Bronchus (tissue), 1 donor: ENCODE results near the genes MAGEE1, CYLC1, CHM and KLHL4.

- PRO-cap: bidirectional peak, plus-strand start at chrX:76427684, minus-strand start at chrX:76427560
Observed at GRCh38 chrX:76427256-76428127, at the start of gene MAGEE1. Gene MAGEE1 (plus strand): TSS chrX:76427710.

GRCh38 chrX:77505305-77505712 lies 58.1 kb downstream of the FGF16 start:
- PRO-cap: no peak

- PRO-cap: no peak
Observed at GRCh38 chrX:77651996-77652513, 134.0 kb downstream of the ATRX start.

DNA sequence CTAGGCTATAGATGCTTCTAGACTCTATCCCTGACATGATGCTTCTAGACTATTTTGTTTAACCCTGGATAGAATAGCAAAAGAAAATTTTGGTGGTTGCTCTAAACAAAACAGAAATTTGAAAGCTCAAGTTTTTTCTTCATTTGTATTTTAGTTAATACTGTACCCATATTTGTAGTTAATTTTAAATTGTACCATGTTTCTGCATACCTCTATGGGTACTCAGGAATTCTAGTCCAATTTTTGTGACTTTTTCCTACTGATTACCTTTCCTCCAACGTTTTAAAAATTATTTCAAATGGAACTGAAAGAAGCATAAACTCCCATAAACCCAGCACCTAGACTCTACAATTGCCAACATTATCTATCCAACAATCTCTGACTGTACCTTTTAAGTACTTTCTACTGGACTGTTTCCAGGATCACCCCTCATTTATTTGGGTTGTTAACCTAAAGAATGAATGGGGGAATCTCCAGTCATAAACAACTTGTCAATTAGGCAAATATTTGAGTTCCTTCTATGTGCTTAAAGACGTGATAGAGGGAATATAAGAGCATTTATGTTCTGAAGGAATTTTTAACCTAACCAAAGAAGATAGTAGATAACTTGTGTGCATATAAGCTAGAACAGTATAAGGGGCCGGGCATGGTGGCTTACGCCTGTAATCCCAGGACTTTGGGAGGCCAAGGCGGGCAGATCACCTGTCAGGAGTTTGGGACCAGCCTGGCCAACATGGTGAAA lies 11.7 kb downstream of the TAF9B start:
- PRO-cap: no peak

DNA sequence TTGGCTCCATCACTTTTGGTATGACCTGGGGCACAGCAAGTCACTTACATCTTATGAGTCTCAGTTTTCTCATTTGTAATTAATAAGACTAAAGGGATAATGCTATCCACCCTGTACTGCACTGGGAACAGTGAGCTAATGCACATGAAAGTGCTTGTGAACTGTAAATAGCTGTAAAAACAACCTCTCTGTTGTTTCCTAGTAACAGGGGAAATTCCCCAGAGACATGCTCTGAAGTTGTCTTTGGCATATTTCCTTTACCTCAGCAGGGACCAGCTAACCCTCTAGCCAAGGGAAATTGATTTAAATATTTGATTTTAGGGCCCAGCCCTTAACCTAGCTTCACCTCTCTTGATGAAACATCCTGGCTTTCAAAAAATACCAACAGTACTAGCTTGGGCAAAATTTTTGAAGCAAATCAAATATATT lies 6.1 kb upstream of the CYSLTR1 start:
- PRO-cap: no peak

GRCh38 chrX:79138698-79139386 lies 5.6 kb upstream of the GPR174 start:
- PRO-cap: no peak

DNA sequence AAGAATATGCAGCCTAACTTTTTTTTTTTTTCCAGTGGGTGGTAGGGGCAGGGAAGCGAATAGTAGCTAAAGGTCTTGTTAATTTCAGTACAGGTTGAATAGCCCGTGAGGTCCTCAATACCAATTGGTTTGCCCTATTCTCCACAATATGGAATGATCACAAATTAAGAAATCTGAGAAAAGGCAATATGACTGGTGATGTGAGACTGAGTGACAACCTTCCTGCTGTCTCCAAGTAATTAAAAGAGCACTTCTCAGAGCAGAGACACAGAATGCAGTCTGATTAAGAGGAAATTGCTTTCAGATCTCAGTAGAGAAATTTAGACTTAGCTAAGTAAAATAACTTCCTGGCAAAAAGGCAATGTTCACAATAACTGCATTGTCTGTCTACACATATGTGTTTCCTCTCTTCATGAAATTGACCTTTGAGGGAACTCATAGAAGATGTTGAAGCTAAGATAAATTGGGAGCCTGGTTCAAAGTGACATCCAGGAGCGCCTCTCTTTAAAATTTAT lies 23.0 kb downstream of the GPR174 start:
- PRO-cap: no peak

- PRO-cap: no peak
Observed at GRCh38 chrX:79170600-79171130, 26.2 kb downstream of the GPR174 start.

DNA sequence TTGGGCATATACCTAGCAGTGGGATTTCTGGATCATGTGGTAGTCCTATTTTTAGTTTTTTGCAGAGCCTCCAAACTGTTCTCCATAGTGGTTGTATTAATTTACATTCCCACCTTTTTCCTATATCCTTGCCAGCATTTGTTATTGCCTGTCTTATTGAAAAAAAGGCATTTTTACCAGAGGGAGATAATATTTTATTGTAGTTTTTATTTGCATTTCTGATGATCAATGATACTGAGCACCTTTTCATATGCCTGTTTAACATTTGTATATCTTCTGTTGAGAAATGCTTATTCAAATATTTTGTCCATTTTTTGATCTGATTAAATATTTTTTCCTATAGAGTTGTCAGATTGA lies 178.4 kb downstream of the BRWD3 start:
- PRO-cap: no peak

- PRO-cap: no peak
Observed at GRCh38 chrX:80774377-80775296, 35.0 kb downstream of the BRWD3 start.

DNA sequence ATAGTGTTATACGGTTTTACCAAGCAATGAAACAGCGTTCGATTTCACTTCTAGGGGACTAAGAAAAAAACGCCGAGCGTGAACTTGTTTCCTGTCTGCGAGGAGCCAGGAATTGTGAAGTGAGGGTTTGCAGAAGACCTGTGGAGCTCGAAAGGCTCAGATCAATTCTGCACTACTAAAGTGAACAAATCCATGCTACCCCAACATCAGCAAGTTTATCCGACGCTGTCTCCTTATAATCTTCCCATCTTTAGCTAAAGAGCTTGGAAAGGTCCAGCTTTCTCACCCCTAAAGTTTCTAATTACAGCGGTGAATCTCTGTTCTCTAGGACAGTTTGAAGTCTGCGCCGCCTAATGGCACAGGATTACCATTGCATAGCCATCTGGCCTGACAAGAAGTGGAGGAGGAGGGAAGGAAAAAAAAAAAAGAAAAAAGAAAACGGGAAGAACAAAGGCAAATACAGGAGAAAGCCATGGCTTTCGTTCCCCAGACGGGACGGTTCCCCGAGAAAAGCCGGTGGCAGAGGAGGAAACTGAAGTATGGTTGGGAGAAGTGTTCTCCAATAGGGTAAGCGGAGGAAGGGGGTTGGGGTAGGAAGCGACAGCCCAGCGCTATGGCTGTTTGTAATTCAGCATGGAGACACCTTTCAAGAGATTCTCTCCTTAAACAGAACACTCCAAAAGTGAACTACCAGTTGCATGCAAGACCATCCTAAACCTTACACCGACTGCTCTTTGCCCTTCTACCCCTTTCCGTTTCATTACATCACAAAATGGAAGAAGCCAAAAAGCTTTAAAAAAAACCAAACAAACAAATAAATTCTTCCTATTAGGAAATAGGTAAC lies 80.8 kb downstream of the HMGN5 start:
- PRO-cap: no peak

- PRO-cap: no peak
Observed at GRCh38 chrX:81202727-81203439, 981 bp downstream of the SH3BGRL start.

DNA sequence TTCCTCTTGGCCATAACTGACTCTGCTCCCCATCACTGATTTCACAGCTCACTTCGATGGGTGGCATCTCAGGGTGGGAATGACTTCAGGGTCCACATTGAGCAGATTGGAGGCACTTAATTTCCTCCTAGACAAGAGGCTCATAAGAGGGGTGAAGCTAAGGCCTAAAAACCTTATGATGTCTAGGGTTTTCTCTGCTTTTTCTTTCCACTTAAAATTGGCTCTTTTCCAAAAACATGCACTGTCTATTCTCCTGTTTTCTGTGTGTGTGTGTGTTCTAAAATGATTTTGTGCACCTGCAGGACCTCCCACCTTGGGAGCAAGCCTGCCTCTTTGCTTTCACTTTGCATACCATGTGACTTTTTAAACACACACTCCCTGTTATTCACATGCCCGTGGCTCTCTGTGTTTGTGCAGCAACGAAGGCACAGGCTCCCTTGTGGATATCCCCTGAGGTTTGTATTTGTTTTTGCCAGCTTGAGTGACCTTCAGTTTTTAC lies 885.6 kb downstream of the SH3BGRL start:
- PRO-cap: no peak

DNA sequence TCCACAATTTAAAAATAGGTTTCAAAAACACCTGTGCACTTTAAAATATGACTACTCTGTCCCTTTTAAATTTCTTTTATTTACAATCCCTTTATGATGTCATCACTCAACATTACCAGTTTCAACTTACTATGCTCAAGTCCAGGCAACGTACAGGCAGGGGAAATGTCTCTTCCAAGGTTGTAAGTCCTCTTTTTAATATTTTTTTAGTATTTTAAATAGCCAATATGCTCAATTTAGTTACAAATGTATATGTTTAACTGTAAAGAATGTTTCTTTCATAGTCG lies at the start of gene CYLC1:
TSS of gene CYLC1 (plus strand) at position 129 of the 287 bp plus-strand sequence.
- PRO-cap: no peak

GRCh38 chrX:86046266-86046630 lies 1.1 kb downstream of the CHM start:
- PRO-cap: no peak

- PRO-cap: unidirectional peak, minus-strand start at chrX:86047256; bidirectional peak, plus-strand start at chrX:86047643, minus-strand start at chrX:86047516
Observed at GRCh38 chrX:86046921-86048373, at the start of gene CHM. Gene CHM (minus strand): TSS chrX:86047558.

- PRO-cap: no peak
Observed at GRCh38 chrX:87517283-87518359, at the start of gene KLHL4. Gene KLHL4 (plus strand): TSS chrX:87517802.

- PRO-cap: no peak
Observed at GRCh38 chrX:90271517-90271716, 349.7 kb downstream of the TGIF2LX start.

DNA sequence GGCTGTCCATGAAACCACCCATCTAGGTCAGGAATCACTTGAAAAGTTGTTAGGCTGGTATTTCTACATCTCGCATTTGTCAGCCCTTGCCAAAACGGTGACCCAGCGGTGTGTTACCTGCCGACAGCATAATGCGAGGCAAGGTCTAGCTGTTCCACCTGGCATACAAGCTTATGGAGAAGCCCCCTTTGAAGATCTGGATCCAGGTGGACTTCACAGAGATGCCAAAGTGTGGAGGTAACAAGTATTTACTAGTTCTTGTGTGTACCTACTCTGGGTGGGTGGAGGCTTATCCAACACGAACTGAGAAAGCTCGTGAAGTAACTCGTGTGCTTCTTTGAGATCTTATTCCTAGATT lies 238.6 kb downstream of the NAP1L3 start:
- PRO-cap: no peak

- PRO-cap: no peak
Observed at GRCh38 chrX:94702396-94702898, 1028.4 kb downstream of the FAM133A start.